Umbilical cord (tissue), 2 donors: ENCODE measurements around a stretch of chr10.

DNA sequence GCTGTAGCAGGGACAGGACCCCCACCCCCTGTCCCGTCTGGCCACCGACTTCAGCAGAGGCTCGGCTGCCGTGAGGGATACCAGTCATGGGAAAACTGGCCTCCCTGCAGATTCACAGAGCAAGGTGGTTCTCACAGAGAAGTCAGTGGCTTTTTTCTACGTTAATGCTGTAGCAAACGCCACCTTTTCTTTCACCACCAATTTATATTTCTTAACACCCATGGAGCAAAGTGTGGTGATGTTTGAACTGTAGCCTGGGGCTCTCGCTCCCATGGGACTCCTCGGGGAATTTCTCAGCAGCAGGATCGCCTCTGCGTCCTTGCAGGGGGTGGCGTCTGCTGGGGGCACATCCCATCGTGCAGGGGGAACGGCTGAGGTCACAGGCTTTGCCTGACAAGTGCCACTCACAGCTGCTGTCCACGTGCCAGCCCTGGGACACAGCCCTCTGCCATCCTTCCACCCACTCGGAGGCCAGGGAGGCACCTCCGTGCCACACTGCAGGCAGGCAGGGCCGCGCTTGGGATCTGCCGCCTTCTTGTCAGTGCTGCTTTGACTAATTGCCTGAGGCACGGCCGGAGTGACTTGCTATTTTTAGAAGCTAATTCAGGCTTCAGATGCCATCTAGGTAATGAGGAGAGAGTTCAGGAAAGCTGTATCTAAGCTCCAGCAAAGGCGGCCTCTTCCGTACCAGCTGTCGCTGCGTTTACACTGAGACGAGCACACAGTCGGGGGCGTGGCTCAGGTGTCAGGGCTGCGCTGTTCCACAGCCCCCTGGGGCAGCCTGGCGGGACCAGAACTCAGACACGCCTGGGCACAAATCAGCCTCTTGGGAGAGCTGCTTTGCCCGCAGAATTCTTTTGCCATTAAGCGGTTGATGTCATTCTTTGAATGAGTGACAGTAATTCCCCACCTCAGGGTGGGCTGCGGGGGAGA is 45.8 kb downstream of the PITRM1 start:
- RAMPAGE, long total RNA = no peak

- RAMPAGE, long total RNA = no peak
Observed at GRCh38 chr10:3197314-3198191, 25.0 kb upstream of the PITRM1 start.

- RAMPAGE, long total RNA = no peak
Observed at GRCh38 chr10:3263717-3264950, 91.6 kb upstream of the PITRM1 start.

- RAMPAGE, long total RNA = no peak
Observed at GRCh38 chr10:3486255-3486794, 298.7 kb downstream of the KLF6 start.

- RAMPAGE, long total RNA = no peak
Observed at GRCh38 chr10:3503326-3503907, 281.6 kb downstream of the KLF6 start.

DNA sequence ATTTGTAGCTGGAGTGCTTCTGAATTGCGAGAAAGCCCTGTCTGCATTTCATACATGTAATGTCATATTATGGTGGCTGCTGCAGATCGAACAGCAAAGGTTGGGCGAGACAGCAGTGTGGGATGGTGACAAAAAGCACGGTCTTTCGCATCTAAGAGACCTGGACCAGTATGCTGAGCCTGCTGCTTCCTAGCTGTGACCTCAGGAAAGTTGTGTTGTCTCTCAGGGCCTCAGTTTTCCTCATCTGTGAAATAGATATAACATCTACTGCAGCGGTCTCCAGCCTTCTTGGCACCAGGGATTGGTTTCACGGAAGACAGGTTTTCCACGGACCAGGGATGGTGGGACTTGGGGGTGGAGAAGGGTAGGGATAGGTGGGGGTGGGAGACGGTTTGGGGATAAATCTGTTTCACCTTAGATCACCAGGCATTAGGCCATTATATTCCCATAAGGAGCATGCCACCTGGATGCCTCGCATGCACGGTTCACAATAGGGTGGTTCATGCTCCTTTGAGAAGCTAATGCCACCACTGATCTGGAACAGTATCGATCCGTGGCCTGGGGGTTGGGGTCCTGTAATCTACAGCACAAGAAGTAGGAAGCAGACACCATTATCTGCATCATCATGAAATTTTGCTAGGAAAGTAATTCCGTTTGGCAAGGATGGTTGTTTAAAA is 10.9 kb downstream of the KLF6 start:
- RAMPAGE, long total RNA = no peak

- RAMPAGE, long total RNA = no peak
Observed at GRCh38 chr10:3781455-3781568, 3.7 kb downstream of the KLF6 start.

- RAMPAGE, long total RNA = no peak
Observed at GRCh38 chr10:3806352-3807170, 21.6 kb upstream of the KLF6 start.

DNA sequence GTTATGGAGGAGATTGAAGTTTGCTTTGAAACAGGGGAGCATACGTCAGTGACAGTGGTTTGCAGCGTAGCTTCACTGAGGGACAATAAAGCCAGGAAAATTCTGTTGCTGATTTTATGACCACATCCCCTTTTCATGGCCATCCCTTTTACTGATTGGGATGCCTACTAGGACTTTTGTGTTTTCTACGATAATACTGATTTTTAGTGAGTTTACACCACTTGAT is 64.2 kb upstream of the KLF6 start:
- RAMPAGE, long total RNA = no peak

DNA sequence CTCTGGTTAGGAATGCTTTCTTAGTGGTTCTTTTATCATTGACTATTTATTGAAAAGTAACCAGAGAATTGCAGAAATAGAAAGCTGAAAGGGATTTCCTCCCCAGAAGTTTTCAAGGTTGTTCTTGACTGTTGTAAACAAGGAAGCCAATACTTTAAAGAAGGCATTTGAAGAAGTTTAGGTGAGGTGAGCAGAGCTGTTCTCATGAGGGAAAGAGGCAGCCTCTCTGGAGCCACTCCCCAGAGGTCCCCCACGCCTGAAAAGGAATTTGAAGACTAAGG is 87.3 kb upstream of the KLF6 start:
- RAMPAGE, long total RNA = no peak

GRCh38 chr10:3894118-3894638 is 109.2 kb upstream of the KLF6 start:
- RAMPAGE, long total RNA = no peak

GRCh38 chr10:3902328-3902979 is 117.4 kb upstream of the KLF6 start:
- RAMPAGE, long total RNA = no peak

DNA sequence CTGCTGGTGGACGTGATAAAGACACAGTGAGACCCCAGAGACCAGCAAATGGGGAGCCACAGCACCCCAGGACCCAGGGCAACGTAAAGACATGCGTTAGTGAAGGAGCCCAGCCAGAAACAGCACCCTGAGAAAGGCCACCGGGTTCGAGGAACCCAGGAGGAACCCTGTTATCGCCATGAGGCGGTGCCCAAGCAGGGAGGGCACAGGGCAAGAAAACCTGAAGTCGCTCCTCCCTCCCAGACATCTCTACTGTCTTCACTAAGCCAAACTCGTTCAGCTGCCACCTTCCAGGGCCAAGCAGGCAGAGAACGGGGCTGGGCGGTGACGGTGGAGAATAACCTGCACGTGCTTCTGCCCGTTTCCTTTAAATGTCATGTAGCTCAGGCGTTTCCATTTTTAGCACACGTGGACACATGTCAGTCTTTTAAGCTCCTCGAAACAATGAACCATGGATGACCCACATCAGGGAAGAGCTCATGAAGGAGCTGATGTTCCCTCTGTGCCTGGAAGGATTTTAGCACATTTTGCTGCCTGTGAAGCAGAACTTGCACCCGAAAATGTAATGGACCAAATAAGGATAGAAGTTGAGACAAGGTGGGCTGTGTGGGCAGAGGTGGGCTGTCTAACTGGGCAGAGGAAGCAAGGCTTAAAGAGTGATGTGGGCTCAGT is 124.3 kb upstream of the KLF6 start:
- RAMPAGE, long total RNA = no peak

DNA sequence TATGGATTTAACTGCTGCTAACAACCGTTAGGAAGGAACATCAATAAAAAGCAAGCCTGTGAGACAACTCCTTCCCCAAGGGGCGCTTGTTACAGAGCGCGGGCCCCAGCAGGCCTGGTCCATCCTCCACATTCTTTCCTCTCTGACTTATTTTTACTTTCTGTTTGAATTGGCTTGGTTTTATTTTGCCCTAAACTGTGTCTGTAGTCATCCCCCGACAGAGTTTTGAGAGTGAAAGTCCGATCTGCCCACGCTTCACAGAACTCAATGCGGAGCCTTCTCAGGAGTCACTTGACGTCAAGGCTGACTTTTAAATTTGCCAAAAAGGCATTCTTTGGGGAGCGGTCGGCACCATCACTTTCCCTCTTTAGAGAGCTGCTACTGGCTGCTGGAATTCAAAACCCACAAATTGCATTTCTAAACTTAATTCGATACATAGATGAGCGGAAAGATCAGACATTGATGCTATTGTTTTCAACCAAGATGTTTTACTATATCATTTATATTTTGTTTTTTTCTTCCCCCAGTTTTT is 150.2 kb upstream of the KLF6 start:
- RAMPAGE, long total RNA = no peak

- RAMPAGE, long total RNA = no peak
Observed at GRCh38 chr10:4391552-4391952, 434.5 kb upstream of the AKR1E2 start.

- RAMPAGE, long total RNA = no peak
Observed at GRCh38 chr10:4671236-4671891, 154.6 kb upstream of the AKR1E2 start.

GRCh38 chr10:4851653-4852435 is 25.8 kb downstream of the AKR1E2 start:
- RAMPAGE, long total RNA = no peak

DNA sequence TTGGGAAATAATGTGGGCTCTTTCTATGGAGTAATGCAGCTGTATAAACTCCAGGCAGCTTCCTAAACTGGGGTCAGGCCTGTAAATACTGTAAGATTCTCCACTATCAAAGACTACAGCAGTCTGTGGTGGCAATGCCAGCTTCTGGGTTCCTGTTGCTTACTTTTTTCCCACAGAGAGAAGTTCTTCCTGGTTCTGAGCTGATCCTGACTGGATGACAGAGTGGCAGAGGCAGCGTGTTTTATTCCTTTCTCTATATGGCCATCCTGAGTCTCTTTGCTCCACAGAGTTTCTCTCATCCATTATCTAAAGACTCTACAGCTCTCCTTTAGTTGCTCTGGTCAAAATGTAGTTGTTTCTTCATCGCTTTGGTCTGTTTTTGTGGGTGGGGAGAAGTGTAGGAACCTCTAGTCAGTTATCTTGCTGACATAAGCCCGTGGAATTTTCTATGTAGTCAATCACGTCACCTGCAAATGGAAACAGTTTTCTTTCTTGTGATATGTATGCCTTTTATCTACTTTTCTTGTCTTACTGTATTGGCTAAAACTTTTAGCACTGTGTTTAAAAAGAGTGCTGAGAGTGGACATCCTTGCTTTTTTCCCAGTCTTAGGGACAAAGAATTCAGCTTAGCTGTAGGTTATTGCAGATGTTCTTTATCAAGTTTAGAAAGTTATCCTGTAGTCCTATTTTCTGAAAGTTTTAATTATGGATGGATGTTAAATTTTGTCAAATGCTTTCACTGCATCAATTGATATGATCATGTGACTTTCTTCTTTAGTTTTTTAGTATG is 42.2 kb downstream of the AKR1E2 start:
- RAMPAGE, long total RNA = no peak

- RAMPAGE, long total RNA = no peak
Observed at GRCh38 chr10:4947113-4947630, 16.0 kb upstream of the AKR1C1 start.

- RAMPAGE, long total RNA = no peak
Observed at GRCh38 chr10:4947631-4948258, 15.5 kb upstream of the AKR1C1 start.